ENCODE measurements around a stretch of chr15.

DNA sequence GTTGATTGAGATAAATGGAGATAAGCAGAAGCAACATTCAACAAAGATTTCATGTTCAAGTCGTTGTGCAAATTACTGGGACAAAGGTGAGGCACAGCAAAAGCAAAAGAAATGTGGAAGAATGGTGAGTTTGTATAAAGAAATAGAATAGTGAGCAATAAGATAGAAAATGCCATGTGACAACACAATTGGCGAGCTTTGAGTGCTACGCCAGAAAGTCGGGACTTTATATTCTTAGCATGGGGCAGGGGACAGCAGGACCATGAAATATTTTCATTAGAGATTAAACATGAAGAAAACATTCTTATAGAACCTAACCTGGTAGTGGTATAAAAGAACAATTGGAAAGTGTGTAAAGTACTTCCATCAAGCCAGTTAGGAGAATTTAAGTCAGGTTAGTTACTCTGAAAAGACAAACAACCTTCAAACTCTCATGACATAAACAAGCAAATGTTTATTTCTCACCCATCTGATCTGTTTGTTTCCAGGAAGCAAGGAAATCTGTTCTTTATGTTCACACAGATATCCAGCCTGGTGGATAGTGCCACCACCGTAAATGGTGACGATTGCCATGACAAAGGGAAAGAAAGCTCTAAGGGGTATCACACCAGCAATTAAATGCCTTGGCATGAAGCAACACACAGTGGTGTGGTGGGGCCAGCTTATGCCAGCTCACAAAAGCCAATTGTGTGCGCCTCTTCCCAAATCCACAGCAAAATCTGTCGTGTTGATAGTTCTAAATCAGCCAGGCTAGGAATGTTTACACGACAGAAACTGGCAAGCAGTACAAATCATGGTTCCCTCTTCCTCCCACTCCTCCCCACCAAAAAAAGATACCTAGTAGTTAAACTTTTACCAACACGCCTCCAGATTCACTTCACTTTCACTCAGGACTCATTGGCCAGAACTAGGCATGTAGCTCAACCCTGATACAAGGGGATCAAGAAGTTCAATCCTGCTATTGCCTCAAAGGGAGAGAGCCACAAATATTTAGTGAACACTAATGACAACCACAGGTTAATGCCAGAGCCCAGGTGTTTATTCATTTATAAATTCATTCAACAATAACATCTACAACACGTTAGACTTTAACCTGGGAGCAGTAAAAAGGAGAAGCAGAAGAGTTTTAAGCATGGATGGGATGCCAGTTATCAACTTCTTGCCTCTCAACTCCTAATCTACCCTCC is 189.3 kb upstream of the SLCO3A1 start:
- RRBS, result no CpG with 5 or more reads among the region's 11 CpGs

GRCh38 chr15:91872382-91873181 is 19.1 kb downstream of the SLCO3A1 start:
- RRBS, result no CpG with 5 or more reads among the region's 15 CpGs

- RRBS, result no CpG with 5 or more reads among the region's 8 CpGs
Observed at GRCh38 chr15:91897540-91897974, 44.0 kb downstream of the SLCO3A1 start.

DNA sequence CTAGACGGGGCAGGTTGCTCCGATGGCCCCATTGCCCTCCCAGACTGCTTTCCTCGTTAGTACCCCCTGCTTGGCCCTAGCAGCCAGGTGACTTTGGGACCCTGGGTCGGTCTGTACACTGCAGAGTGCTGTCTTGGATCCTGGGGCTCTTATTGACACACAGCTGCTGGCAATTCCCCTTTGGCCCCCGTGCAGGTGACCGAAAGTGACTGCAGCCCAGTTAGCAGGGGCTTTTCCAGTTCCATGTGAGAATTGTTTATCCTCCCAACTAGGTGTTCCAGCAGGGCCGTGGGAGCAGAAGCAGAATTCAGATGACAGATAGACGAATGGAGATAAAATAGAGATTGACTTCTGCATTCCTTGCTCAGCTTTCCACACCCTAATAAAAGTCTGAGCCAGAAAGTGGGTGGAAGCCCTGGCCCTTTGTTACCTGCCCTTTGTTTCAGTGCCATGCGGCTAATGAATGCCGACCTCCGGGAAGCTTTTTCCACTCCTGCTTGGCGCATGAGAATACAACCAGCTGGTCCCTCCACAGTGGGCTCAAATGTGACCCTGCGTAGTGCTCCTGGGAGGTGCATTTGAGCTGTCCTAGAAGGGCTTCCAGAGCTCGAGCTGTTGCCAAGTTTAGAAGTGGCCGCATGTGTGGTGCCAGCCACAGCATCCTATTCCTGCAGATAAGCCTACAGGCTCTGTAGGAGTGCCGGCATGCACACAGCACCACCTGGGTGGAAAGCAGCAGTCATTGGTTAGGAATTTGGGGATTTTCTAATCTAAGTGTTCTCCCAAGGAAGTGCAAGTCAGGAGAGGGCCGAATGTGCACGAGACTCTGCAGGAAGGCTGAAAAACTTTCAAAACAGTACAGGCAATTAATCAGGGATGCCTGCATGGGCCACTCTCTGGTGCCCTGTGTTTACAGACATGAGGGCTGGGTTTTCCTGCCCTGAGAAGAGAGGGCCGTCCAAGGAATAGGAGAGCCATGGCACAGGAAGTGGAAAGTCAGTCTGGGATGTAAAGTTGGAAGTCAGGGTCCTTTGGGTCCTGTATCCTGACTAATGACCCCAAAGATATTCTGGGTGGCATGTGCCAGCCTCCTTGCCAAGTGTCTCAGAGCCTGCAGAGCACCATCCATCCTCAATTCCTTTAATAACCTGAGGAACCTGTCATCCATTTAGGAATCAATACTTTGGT is 94.6 kb downstream of the SLCO3A1 start:
- RRBS, result no CpG with 5 or more reads among the region's 19 CpGs

DNA sequence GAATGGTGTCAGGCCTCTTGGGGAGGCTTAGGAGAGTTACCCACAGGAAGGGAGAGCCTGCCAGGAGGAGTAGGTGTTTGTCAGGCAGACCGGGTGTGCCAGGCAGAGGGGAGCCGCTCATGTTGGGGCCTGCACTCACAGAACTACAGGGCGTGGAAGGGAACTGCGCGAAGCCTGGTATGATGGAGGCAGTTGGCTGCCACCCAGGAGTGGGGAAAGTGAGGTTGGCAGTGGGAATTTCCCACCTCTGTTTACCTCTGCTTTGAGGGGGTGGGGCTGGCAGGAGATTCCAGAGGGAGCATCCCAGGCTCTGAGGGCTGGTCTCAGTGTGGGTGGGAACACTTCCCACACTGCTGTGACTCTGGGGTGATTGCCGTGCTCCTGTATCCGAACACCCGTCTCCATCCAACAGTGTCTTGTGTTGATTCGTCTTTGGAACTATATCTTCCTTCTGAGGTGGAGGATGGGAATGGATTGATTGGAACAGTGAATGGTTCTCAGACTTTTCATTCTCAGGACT is 100.0 kb downstream of the SLCO3A1 start:
- RRBS, result no CpG with 5 or more reads among the region's 9 CpGs

GRCh38 chr15:91963259-91963766 is 109.8 kb downstream of the SLCO3A1 start:
- RRBS, result no CpG with 5 or more reads among the region's 12 CpGs

DNA sequence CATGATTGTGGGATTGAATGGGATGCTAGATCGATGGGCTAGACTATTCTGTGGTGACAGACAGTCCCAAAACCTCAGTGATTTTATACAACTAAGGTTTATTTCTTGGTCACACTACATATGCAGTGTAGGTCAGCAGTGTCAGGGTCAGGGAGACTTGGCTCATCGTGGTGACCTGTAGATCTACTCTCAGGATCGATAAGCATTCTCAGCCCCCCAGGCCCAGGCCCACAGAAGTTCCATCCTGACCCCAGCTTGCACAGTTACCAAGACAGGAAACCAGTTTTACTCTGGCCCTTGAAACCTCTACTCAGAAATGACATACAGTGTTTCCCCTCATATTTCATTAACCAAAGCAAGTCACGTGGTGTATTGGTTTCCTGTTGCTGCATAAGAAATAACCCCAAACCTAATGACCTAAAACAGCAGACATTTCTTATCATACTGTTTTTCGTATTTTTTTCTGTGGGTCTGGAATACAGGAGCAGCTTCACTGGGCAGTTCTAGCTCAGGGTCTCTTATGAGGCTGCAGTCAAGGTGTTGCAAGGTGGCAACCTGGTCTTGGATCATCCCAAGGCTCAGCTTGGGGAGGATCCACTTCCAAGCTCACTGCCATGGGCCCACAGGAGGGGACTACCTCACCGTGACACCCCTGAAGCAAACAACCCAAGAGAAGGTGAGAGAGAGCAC is 242.2 kb downstream of the SLCO3A1 start:
- RRBS, result no CpG with 5 or more reads among the region's 6 CpGs

DNA sequence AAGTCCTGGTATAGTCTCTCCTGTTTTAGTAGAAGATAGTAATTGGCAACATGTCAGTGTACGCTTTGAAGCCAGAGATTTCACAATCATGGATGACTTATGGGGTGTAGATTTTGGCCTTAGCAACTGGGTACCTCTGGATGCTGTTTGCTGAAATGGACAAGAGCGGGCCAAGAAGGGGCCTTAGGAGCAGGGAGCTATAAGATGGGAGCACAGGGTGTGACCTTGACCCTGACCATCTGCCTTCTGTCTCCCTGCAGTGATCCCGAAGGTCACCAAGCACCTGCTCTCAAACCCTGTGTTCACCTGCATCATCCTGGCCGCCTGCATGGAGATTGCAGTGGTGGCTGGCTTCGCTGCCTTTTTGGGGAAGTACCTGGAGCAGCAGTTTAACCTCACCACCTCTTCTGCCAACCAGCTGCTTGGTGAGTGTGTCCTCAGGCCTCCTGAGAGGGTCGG is 266.7 kb downstream of the SLCO3A1 start:
- RRBS, result no CpG with 5 or more reads among the region's 6 CpGs

- RRBS, result no CpG with 5 or more reads among the region's 5 CpGs
Observed at GRCh38 chr15:92158522-92158838, 235.2 kb upstream of the ST8SIA2 start.

DNA sequence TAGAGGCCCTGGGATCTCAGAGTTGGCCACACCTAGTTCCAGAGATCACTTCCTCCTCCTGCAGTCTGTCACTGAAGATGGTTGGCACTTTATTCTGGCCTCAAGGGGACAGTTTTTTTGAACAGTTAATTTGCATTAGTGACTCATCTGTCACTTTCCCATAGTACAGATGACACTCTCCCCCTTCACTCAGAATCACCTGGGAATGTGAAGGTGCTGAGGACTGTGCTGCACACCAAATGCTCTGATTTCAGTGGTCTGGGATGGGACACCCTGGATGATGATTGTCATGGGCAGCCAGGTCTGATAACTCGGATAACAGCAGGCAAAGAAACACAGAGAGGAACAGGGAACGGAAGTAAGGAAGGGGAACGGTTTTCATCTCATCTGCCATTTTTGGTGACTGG is 232.6 kb upstream of the ST8SIA2 start:
- RRBS, result no CpG with 5 or more reads among the region's 3 CpGs

DNA sequence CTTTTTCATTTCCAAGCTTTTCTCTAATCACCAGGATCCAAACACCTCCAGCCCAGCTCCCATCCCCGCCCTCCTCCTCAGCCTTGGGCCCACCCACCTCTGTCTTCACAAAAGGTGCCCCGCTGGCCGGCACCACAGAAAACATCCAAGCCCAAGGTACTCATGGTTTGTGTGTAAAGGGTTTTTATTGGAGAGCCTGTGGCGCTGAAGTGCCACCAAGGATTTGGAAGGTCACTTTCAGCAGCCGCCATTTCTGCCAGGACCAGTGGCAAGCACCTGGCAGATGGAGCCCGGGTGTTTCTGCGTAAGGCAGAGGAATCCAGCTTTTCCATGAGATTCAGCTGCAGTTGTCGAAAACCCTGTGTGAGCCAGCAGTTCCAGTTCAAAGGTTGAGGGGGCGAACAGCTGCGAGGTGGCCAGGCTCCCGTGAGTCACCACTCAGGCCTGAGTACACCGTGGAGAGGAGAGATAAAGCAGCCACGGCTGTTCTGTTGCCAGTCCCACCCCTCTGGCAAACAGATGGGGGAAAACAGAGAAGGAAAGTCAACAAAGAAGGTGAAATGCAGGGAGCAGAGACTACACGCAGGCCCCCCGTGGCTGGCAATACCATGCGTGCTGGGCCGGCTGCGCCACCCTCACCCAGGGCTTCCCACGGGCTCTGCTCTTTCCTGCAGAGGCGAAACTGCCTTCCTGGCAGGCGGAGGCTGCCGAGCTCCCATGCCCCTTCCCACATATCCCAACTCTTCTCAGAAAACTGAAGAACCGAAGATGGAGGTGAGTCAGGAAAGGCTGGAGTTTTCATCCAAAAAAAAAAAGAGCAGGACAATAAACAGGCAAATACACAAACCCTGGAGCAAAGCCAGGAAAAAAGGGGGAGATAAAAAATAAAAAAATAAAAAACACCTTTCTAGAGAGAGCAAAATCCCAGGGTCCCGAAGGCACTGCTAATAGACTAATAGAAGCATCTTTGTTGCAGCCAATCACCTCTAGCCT is 38.0 kb downstream of the FAM174B start:
- RRBS, result no CpG with 5 or more reads among the region's 24 CpGs

GRCh38 chr15:92630058-92630508 is 25.5 kb downstream of the FAM174B start:
- RRBS, result no CpG with 5 or more reads among the region's 8 CpGs

GRCh38 chr15:92819835-92820015 is 80.4 kb upstream of the CHD2 start:
- RRBS, result no CpG with 5 or more reads among the region's 2 CpGs

GRCh38 chr15:92869889-92870600 is 30.1 kb upstream of the CHD2 start:
- RRBS, result no CpG with 5 or more reads among the region's 10 CpGs

GRCh38 chr15:92887730-92888736 is 12.1 kb upstream of the CHD2 start:
- RRBS, result no CpG with 5 or more reads among the region's 7 CpGs

DNA sequence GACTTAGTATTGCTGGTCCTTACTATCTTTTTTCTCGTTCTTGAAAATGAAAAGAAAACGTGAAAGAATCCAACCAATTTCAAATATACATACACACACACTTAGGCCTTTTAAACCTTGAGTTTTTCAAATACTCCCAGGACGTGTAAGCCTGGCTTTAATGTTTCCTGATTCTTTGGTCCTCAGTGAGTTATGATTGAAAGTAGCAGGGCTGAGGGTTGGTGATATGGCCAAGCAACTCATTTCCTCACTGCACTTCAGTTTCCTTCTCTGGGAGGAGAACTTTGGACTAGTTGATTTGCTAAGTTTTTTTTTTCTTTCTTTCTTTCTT is 34.6 kb downstream of the CHD2 start:
- RRBS, result no CpG with 5 or more reads among the region's 3 CpGs

DNA sequence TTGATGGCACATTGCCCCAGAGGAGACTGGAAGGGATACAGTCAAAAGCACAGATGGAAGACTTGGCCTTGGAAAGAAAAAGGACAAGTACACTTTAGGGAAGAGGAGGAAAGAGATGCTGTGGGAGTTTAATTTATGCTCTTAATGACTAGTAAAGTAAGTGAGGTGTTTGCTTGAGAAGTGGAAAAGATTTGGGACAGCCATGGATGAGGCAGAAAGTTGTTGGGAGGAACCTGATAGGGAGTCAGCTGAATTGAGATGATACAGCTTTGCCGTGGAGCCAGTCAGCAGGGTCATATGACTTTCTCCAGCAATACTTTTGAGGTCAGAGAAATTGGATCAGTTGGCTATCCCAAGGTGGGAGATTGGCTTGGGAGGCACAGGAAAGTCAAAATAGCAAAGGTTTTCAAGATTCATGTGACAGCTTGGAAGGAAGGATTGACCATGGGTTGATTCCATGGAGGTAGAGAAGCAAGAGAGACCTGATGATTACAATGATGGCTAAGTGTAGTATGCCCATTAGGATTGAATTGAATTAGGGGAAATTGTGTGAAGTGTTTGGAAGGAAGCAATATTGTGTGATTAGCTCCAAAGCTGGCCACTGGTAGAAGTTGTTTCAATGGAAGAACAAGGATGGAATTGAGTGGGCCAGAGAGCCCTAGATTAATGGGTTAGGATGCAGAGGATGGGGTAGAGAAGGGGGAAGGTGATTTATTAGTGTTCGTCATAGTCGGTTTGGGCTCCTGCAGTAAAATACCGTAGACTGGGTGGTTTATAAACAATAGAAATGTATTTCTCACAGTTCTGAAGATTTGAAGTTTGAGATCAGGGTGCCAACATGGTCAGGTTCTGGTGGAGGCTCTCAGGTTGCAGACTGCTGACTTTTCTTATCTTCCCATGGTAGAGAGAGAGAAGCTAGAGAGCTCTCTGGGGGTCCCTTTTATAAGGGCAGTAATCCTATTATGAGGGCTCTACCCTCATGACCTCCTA is 82.3 kb downstream of the CHD2 start:
- RRBS, result no CpG with 5 or more reads among the region's 4 CpGs

- RRBS, result no CpG with 5 or more reads among the region's 5 CpGs
Observed at GRCh38 chr15:92997159-92997594, 91.8 kb downstream of the RGMA start.

- RRBS, result no CpG with 5 or more reads among the region's 6 CpGs
Observed at GRCh38 chr15:93016645-93016965, 72.4 kb downstream of the RGMA start.

GRCh38 chr15:93071968-93072256 is 17.1 kb downstream of the RGMA start:
- RRBS, result no CpG with 5 or more reads among the region's 7 CpGs

Data from SK-N-MC (cell line).